Measurements from ENCODE around the genes ARHGEF5, CNTNAP2 and CUL1.

GRCh38 chr7:142815097-142815476 lies 39.8 kb upstream of the EPHB6 start:
- PRO-cap = no peak

DNA sequence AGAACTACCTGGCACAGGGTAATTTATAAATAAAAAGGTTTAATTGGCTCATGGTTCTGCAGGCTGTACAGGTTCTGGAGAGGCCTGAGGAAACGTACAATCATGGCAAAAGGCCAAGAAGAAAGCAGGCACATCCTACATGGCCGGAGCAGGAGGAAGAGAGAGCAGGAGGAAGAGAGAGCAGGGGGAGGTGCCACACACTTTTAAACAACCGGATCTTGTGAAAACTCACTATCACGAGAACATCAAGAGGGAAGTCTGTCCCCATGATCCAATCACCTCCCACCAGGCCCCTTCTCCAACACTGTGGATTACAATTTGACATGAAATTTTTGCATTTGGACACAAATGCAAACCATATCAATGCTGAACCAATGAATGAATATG lies 6.1 kb downstream of the TRPV5 start:
- PRO-cap = no peak

DNA sequence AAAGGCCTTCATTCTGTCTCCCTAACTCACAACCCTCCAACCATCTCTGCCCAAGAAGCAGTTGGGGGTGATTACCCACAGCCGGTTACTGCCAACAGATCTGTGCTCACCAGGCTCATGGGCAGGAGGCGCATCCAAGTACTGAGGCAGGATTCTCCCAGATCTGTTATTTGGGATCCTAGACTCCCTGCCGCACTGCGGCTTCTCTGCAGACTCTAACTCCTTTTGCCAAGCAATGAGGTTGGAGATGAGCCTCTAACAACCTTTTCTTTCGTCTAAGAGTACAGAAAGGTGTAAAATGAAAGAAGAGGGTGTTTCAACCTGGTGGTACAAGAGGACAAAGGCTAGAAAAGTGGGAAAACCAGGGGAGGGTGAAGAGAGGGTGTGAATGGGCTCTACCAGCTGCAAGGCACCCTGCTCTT lies 950 bp upstream of the LLCFC1 start:
- PRO-cap = no peak

DNA sequence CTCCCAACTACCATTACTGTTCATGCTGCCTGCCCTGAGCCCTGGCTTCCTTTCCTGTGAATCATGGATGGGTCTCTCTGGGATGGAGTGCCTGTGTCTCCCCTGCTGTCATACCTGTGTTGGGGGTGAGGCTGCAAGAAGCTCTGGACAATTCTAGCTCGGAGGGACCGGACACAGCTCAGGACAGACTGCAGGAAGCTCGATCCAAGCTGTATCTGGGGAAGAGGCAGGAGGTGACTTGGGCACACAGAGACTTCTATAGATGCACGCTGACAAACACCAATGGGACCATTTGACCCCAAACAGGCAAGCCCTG lies 4.3 kb downstream of the LLCFC1 start:
- PRO-cap = no peak

- PRO-cap = no peak
These were observed 1.3 kb downstream of the GSTK1 start for GRCh38 chr7:143264514-143264924.

DNA sequence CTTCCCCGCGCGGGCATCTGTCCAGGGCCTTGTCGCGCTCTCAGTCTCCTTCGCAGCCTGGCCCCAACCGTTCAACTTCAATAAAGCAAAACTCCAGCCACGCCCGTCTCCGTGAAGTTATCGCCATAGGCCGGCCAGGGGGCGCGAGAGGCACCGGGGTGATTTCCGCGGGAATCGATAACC lies 311 bp upstream of the CASP2 start:
- PRO-cap = bidirectional peak, plus-strand start outside the sequence, minus-strand start at position 59 of the sequence

- PRO-cap = no peak
These were observed 254 bp upstream of the CLCN1 start for GRCh38 chr7:143315707-143316006.

DNA sequence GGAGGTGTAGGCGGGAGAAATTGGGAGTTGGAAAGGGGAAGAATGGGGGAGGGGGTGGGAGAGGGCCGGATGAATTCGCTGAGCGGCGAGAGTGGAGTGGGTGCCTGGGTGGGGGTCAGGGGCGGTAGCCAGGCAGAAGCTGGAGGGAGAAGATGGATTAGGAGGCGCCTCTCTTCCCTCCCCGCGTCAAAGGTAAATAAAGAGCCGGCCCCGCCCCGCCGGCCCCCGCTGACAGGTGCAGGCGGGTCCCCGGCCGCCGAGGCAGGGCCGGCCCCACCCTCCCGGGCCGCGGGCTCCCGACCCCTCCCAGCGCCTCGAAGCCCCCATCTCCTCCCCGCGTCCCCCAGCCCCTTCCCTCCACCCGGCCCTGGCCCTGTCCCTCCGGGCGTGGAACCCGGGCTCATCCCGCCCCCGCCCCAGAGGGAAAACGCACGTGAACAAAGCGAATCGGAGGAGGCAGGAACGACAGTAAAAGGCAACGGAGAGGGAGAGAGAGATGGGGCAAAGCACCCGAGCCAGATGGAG lies 868 bp downstream of the FAM131B start:
- PRO-cap = no peak

GRCh38 chr7:143382725-143383669 lies 1.9 kb downstream of the ZYX start:
- PRO-cap = no peak

- PRO-cap = no peak
These were observed 7.8 kb downstream of the TAS2R41 start for GRCh38 chr7:143485461-143485822.

DNA sequence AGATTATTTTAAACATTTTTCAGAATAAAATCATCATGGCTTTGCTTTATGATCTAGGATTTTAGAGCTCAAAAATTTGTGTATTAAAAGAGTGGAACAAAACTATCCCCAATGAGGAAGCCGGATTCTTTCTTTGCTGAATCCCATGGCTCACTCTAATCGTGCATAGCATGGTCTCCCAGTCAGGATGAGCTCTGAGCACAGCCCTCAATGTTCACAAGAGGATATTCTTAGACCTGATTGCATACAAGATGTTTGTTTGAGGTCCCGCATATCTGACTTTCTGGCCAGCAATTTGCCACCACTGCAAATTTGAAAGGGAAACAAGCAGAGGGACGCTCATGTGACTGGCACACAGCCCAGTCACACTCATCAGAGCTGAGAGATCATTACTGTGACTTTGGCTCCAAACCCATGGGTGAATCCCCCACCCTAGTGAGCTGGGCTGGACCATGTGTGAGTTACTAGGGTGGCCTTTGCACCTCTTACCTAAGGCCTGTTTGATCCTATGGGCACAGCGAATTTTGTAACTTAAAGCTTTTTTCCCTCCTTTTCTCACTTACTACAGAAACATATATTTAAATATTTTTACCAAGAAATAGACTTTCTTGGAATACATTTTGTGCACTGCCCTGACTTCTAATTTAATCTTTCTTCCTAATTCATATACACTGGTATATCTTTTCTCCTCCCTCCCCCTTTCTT lies 9.9 kb downstream of the TAS2R41 start:
- PRO-cap = unidirectional peak, minus-strand start at position 196 of the sequence

DNA sequence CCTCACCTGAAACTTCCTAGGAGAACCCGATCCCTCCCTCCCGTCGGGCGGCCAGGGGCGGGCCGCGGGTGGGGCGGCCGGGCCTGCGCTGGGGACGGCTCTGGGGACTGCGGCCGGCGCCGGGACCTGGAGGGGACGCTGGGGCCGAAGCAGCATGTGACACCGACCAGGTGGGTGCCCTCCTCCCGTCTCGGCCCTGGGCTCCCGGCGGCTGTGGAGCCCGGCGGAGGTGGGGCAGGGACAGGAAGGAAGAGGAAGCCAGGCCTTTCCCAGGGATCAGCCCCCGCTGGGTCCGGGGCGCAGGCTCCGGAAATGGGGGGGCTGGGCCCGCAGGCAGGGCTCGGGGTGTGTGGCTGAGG lies at the start of gene ARHGEF5:
TSS of gene ARHGEF5 (plus strand) at position 71 of the 359 bp plus-strand sequence.
- PRO-cap = no peak

- PRO-cap = no peak
These were observed at the start of gene CNTNAP2 for GRCh38 chr7:146116133-146116895. TSS of gene CNTNAP2 (plus strand) at chr7:146116801.

GRCh38 chr7:148255661-148256004 lies 334.9 kb upstream of the C7orf33 start:
- PRO-cap = no peak

GRCh38 chr7:148260458-148261129 lies 330.0 kb upstream of the C7orf33 start:
- PRO-cap = no peak

DNA sequence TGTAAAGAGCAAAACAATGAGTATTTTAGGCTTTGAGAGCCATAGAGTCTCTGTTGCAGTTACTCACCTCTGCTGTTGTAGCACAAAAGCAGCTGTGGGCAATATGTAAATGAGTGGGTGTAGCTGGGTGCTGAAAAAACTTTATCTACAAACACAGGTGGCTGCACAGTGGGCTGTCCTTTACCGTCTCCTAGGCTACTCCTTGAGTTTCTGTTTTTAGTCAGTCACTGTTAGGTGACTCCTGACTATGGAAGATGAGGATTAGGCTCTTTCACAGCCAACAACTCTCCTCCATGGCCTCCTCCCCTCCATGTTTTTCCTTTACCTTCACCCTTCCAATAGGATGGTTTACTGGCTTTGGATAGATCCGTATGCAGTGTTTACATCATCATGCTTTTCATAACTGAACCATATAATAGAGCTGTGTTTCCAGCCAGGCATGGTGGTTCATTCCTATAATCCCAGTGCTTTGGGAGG lies 286.0 kb upstream of the C7orf33 start:
- PRO-cap = no peak

DNA sequence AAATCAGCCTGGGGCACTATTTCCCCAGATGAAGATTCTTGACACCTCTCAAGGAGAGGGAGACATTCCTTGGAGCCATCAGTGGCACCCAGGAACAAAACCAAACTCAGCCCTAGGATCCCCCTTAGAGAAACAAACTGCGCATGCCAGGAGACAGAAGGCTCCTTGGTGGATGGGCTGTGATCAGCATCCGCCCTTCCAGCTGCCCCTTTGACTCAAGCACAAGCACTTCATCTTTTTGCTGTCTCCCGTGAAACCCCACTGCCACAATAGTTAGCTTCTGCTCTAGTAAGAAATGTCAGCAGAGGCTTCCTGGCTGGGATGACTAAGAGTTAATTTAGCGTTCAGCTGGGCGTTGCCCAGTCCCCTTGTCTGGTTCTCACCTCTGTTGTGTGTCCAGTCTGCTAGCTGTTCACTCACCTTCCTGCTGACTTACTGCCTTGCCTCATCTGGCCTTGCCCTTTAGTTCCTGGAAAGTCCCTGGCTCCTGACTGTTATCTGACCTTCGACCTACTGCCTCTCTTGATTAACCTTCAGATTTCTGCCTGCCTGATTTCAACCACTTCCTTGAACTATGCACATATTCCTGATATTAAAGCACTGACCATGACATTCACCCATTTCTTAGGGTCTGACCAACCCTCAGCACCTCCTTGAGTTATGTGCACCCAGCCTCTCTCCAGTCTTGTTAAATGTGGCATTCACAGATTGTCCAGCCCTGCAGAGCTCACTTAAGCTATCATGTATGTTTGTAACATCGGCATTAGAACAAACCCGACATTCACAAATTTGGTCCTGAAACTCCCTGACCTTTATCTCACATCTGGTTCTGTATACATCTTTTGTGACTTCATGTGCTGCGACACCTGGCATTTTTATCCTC lies 30.2 kb downstream of the C7orf33 start:
- PRO-cap = no peak

- PRO-cap = bidirectional peak, plus-strand start at chr7:148698895, minus-strand start at chr7:148698708
These were observed at the start of gene CUL1 for GRCh38 chr7:148697970-148699063. TSS of gene CUL1 (plus strand) at chr7:148698903.

- PRO-cap = bidirectional peak, plus-strand start at chr7:148941488, minus-strand start at chr7:148941198
These were observed 56.6 kb upstream of the EZH2 start for GRCh38 chr7:148940483-148941378.

DNA sequence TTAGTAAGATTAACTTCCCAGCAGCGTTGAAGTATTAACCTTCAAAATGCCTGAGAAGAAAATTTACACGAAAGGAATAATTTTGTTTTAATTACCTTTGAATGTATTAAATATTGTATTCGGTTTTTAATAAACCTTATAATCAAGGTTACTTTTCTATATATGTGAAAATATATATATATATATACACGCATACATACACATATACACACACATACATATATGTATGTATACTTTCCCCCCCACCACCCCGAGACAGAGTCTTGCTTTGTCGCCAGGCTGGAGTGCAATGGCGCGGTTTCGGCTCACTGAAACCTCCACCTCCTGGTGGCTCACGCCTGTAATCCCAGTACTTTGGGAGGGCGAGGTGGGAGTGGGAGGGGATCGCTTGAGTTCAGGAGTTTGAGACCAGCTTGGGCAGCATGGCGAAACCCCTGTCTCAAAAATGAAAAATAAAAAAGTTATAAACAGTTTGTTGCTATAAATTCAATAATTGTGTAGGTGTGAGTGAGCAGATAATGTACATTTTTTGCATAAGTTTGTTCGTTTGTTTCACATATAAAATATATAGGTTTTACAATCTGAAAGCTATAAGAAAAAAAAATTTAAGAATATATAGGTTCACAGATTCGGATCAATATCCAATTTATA lies 57.8 kb upstream of the EZH2 start:
- PRO-cap = no peak